Measurements from ENCODE around the genes ROR2 and FGD3.

DNA sequence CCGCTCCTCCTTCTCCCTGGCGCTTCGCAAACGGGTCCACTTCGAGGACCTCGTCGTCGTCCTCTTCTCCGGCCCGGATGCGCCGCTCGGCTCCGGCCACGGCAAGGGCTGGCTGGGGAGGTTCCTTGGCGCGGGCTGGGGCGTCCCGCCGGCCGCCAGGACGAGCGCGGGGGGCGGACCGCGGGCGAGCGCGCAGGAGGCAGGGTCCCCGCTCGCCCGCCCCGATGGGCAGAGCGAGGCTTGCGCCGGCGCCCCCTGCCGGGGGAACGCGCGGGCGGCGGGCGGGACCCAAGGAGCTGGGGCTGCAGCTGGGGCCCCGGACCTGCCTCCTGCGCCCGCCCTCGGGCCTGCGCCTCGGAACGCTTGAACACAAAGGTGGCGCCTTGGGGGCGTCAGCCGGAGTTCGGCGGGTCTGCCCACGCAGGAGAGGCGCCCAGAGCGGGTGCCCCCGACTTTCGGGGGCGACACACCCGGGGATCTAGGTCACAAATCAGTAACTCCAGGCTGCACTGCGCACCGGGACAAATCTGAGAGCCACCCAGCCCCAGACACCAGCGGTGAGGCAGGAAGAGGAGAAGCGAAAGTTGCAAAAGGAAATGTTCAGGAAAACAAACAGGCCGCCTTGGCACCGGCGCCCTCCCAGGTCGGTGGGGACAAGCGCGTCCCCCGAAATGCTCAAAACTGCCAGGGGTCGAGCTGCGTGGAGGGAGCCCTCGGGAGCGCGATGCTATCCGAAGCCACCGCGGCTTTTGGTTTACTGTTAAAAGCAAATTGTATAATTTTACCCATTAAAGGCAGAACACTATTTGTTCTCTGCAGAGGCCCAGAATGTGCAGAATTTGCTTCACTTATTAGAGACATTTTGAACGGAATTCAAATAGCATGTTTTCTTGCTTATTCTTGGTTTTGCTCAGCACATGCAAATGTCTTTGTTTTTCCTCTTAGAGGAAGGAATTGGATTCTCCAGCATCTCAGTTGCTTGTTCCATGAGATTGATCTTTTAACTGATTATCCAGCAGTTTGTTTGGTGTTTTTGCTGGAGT, at the start of gene ROR2:
TSS of gene ROR2 (minus strand) at position 180 of the 1,043 bp plus-strand sequence.
- CAGE, long polyA plus RNA: start-site peak on the minus strand centred at position 124 of the sequence, 28 bp wide, 62 and 79 reads in 2 replicates
- RRBS: 3% methylated on average over 52 of the region's 84 CpGs

- CAGE, long polyA plus RNA: no peak
- RRBS: no CpG with 5 or more reads among the region's 9 CpGs
Observed at GRCh38 chr9:92073753-92074002, 41.5 kb downstream of the SPTLC1 start.

- CAGE, long polyA plus RNA: no peak
- RRBS: no CpG with 5 or more reads among the region's 7 CpGs
Observed at GRCh38 chr9:92247251-92247777, 46.2 kb downstream of the IARS1 start.

DNA sequence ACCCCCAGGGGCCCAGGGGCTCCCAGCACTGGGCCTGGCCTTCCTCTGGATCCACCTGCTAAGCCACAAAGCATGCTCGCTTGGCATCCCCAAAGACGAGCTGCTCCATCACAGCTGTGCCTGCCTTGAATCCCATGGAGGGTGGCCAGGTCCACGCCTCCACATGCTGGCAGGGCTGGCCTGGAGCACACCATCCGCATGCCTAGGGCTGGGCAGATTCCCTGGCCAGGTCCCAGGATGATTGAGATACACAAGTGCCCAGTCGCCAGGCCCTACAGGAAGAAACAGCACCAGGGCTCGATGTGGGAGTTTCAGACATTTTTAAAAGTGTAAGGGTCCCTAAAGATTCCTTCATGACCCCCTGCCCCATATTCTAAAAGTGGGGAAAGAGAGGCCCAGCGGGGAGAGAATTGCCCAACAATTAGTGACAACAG, 4.4 kb downstream of the BICD2 start:
- CAGE, long polyA plus RNA: no peak
- RRBS: no CpG with 5 or more reads among the region's 7 CpGs

DNA sequence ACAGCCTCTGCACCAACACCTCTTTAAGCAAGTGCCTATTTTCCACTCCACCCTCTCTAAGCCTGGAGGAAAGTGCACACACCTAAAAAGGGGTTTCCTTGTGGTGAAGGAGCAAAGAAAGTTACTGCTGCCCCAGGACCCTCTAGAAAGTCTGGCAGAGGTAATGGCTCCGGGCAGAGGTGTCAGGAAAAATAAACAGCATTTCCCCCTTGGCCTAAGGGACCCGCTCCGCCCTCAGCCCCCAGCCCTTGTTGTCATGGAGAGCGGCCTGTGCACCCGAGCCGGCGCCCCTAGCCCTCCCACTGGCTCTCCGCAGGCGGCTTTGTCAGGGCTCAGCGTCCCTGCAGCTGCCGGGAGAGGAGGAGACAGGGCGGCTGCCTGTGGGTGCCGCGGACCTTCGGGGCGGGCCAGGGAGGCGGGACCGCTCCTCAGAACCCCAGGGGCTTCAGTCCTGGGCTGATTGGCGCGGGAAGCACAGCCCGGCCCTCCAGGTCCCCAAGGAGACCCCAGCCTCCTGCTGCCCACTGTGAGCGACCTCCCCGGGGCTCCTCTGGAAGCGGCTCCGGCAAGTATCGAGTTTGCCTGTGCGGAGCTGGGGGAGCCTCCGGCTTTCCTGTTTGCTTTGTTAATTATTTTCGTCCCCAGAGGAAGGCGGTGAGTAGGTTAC, at the start of gene FGD3:
TSS of gene FGD3 (plus strand) at position 448 of the 667 bp plus-strand sequence.
- CAGE, long polyA plus RNA: no peak
- RRBS: 8% methylated on average over 15 of the region's 30 CpGs

DNA sequence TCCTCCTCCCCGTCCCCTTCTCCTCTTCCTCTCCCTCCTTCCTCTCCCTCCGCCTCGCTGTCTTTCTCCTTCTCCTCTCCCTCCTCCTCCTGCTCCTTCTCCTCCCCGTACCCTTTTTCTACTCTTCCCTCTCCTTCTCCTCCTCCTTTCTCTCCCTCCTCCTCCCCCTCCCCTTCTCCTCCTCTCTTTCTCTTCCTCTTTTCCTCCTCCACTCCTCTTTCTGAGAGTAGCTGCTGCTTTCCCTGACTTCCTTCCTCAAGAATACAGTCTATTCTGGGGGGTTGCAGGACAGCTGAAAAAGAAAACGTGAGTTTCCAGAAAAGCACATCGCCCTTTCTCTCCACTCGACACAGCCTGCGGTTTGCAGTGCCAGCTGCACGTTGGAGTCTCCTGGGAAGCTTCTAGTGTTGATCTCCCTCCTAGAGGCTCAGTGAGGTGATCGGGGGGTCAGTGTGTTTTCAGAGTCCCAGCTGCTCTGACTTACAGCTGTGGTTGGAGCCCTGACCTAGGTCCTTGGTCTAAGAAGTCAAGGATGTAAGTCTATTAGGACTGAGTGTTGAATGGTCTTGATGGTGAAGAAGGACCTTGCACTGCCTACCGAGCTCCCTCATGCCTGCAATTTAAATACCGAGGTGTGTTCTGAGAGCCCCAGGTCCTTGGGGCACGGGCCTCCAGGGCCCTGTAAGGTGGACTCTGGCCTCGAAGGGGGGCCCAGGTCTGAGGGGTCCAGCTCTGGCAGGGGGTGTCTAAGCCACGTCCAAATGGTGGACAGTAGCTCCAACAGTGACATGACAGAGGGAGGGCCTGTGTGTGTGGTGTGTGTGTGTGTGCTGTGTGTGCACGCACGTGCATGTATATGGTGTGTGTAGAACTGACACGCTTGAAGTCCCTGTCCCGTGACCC, 24.9 kb upstream of the SUSD3 start:
- CAGE, long polyA plus RNA: no peak
- RRBS: no CpG with 5 or more reads among the region's 19 CpGs

DNA sequence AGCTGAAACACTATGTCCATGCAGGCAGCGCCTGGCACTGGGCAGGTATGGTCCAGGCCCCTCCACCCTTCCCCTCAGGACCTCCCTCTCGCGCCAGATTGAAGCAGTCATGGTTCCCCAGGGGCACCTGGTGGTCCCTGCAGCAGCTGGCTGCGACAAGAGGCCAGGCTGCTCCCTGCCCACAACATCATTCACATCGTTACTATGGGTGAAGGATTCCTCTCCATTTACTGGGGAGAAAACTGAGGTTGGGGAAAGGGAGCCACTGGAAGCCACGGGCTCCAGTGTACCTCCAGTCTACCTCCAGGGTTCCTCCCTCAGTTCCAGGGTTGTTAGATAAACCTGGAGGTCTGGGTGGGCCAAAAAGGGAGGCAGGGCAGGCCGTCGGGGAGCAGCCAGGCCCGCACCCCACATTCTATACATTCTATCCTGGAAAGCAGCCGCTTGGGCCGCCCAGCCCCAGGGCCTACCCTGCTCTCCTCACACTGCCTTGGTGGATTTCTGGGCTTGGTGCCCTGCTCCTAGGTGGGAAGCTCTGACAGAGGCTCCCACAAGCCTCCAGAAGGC, 18.2 kb upstream of the SUSD3 start:
- CAGE, long polyA plus RNA: no peak
- RRBS: no CpG with 5 or more reads among the region's 11 CpGs

DNA sequence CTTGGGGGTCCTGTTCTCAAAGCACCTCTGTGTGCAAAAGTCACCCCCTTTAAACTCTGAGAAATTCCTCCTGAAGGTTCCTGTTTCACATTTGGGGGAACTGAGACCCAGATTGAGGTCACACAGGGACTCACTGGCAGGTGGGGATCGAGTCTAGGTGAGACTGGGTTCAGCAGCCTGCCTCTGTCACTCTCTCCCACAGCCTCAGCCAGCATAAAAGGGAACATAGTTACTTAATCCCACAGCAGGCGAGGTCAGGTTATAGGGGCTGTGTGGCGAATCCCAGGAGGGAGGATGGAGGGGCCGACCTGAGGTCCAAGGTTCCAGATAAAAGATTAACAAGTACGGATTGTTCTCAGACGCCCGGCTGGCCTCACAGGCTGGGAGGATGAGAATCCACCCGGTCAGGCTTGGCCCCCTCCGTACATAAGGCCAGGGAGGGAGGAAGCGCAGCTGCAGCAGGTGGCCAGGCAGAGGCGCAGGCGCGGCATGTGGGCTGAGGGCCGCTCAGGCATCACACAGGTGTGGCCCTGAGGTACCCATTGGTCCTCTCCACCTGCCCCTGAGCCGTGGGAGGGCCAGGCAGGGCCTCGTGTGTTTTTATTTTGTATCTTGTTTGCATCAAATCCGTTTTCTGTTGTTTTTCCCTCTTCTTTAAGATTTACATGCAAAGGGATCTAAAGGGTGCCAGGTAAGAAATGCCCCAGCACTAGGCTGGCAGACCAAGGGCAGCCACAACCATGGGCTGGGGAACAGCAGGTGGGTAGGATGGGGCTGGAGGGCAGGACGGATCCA, 3.4 kb downstream of the SUSD3 start:
- CAGE, long polyA plus RNA: no peak
- RRBS: no CpG with 5 or more reads among the region's 18 CpGs

DNA sequence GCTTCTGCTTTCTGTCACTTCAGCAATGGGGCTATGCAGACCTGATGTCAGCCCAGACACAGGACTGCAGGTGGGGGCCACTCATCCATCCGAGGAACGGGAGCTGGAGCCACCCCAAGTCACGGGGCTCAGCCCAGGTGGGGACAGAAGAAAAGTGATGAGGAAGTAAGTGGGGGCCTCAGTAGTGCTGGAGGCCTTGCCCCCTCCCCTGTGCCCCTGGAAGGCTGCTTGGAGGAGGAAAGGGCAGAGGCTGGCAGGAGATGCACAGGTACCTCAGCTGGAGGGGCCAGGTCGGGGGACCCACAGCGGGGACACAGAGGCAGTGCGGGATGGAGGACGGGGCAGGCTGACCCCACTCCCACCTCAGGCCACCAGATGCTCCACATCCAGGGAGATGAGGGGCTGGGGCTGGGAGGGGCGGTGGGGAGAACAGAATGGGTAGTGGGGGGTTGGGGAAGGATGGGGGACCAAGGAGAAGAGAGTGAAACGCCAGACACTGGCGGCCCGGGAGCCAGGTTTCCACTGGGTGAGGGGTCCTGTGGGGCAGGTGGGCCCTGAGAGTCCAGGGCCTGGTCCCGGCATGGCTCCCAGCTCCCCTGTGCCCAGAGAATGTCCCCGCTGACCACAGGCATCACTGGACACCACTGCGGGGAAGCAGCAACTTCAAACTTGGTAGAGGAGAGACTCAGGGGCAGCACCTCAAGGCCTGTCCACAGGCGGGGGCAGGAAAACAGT, 13.4 kb downstream of the NINJ1 start:
- CAGE, long polyA plus RNA: no peak
- RRBS: 94% methylated on average over 2 of the region's 15 CpGs

GRCh38 chr9:93121546-93122403, 12.3 kb downstream of the NINJ1 start:
- CAGE, long polyA plus RNA: no peak
- RRBS: 94% methylated on average over 2 of the region's 14 CpGs

DNA sequence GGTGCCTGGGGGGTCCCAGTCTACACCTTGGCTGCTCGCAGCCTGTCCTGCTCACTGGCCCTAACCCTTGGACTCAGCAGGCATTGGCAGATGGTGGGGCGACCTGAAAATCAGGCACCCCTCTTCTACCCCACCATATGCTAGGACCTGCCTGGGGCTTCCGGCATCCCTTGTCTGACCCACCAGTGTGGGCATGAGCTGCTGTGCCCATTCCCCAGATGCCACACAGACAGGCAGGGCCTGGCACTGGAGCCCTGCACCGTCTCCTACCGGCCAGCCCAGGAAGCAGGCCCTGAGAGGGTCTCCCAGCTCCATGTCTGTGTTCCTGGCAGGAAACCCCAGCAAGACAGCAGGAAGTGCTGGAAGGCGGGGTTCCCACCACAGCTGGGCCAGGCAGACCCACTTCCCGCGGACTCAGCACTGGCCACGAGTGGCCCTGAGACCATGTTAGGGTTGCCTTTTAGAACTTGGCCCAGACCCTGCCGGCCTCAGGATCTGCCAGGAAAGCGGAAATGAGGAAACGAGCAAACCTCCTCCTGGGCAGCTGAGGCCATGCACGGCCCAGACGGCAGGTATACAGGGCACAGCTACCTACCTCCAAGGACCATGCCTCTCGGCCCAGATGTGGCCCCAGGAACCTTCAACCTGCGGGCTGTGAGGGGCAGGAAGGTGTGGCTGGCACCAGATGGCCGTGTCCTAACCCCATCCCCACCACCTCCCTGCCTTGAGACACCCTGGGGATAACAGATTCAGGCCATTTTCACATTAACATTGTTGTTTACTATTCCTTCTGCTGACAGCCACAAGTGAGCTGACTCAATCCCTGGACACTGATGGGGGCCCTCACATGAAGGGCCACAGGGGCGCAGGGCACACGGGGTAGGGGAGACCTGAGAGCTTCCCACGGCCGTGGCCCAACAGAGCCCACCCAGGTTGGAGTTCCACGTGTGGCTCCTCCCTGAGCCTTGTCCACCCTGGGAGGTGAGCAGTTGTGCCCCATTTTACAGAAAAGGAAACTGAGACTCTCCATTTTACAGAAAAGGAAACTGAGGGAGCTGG, 2.8 kb downstream of the NINJ1 start:
- CAGE, long polyA plus RNA: no peak
- RRBS: 55% methylated on average over 2 of the region's 22 CpGs

DNA sequence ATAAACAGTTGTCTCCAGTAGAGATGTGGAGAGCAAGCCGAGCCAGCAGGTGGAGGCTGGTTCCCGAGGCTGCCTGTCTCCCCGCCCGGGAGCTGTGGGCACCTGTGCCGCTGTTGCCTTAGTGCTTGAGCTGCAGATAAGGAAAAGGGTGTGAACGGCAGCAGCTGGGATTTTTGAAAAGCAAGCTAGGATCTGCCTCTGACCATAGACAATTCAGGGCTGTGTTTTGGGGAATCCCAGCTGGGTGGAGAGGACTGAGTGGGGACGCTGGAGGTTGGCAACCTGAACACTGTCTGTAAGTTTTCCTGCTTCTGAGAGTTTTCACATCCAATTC, 9.5 kb downstream of the WNK2 start:
- CAGE, long polyA plus RNA: no peak
- RRBS: no CpG with 5 or more reads among the region's 7 CpGs

- CAGE, long polyA plus RNA: no peak
- RRBS: no CpG with 5 or more reads among the region's 17 CpGs
Observed at GRCh38 chr9:93229559-93229927, 45.6 kb downstream of the WNK2 start.

DNA sequence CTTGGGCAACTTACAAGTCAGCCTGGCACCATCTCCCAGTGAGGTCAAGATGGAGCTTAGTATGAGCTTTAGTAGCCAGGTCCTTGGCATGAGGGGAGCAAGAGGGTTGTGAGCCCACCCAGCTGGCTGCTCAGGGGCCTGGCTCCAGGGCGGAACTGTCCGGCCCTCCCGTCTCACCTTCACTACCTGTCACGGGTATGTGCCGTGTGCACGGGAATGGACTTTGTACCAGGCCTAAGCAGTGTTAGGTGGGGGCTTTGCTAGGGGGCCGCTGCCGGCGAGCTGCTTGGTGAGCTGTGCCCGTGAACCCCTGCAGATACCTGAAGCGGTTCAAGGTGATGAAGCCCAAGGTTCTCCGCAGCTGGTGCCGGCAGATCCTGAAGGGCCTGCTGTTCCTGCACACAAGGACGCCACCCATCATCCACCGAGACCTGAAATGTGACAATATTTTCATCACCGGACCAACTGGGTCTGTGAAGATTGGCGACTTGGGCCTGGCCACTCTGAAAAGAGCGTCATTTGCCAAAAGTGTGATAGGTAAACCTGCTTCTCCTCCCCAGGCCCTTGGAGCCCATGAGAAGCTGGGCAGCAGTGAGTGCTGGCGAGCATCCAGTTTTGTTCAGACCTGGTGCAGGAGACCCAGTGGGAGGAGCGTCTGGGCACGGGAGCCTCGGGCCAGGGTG, 46.8 kb downstream of the WNK2 start:
- CAGE, long polyA plus RNA: no peak
- RRBS: 71% methylated on average over 7 of the region's 22 CpGs

- CAGE, long polyA plus RNA: no peak
- RRBS: no CpG with 5 or more reads among the region's 24 CpGs
Observed at GRCh38 chr9:93267503-93268290, 83.8 kb downstream of the WNK2 start.

DNA sequence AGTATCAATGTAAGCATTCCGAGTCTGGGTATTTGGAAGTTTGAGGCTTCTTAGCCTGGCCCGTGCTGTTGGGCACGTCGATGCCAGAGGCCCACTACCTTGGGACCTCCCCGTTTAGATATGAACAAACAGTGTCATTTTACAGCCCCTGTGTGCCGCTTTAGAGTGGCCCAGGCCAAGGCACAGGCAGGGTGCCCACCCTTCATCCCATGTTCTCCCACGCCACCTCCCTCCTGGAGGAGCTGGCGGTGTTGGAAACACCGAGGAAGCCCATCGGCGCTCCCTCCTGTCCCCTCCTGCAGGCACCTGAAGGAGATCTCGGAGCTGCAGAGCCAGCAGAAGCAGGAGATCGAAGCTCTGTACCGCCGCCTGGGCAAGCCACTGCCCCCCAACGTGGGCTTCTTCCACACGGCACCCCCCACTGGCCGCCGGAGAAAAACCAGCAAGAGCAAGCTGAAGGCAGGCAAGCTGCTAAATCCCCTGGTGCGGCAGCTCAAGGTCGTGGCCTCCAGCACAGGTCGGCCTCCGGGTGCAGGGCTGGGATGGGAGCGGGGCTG, 113.7 kb downstream of the WNK2 start:
- CAGE, long polyA plus RNA: no peak
- RRBS: 36% methylated on average over 4 of the region's 24 CpGs

GRCh38 chr9:93465815-93466379, 12.5 kb upstream of the FAM120AOS start:
- CAGE, long polyA plus RNA: no peak
- RRBS: no CpG with 5 or more reads among the region's 6 CpGs

DNA sequence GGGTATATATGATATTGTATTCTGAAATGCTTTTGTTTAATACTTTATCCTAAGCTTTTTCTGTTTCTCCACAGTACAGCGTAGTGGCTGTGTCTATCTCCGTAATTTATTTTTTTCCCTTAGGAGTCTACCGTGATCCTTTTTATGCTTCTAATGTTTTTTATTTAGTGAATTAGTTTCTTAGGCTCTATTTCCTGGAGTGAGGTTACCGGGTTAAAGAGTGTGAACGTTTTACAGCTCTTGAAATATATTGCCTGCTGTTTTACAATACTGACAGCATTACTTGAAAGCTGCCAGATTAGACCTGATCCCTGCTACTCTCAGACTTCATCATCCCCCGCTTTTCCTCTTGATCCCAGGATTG, 15.2 kb upstream of the FAM120AOS start:
- CAGE, long polyA plus RNA: no peak
- RRBS: no CpG with 5 or more reads among the region's 6 CpGs

GRCh38 chr9:93661158-93662045, 85.0 kb downstream of the PHF2 start:
- CAGE, long polyA plus RNA: no peak
- RRBS: no CpG with 5 or more reads among the region's 7 CpGs

DNA sequence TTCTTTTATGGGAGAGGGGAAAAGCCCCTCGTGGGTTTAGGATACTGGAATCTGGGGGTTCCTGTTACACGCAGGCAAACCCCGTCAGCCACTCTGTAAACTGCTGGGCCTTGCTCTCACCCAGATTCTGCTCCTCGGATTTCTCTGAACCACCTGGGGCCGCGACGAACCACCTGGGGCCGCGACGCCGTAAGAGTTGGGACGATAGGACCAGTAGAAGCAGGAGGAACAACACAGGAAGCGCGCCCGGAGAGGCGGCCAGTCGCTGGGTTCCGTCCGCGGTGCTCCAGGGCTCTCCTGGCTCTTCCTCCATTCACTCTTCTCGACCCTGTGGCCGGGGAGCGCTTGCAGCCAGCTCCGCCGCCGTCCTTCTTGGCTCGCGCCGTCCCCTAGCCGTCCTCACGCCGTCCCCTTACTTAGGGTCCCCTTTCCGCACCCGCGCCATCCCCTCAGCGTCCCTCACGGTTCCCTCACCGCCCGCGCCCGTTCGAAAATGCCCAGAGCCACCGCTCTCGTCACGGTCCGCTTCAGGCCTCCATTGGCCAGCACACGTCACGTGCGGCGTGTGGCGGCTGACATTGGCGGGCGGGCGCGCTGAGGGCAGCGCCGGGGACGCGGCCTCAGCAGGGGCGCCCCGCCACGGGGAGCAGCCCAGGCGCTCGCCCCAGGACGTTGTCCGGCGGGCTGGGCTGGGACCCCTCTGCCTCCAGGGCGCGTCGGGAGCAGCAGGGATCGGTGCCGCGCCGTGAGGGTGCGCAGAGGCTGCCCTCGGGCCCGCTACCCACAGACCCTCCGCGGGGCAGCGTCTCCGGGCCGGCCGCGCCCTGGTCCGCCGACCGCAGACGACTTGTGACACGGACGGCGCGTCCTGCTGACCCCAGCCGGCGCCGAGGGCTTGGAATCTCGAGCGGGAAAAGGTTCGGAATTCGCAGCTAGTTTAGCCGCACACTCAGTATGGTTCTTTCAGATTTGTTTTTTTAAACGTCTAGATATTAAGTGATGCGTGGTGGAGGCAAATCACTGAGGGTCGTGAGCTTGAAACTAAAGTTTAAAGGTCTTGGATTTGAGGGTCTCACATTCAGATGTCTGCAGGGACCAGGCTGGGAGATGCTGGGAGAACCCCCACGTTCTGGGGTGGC, 53.7 kb upstream of the PTPDC1 start:
- CAGE, long polyA plus RNA: start-site peak on the plus strand centred at position 600 of the sequence, 118 bp wide, 16 and 7 reads in 2 replicates
- RRBS: 3% methylated on average over 23 of the region's 104 CpGs

Measured in AG04450 (cell line).